Mucosa of descending colon (tissue), 1 donor: Measurements from ENCODE around the genes KIR2DL3, FCAR, TNNI3 and C19orf85.

DNA sequence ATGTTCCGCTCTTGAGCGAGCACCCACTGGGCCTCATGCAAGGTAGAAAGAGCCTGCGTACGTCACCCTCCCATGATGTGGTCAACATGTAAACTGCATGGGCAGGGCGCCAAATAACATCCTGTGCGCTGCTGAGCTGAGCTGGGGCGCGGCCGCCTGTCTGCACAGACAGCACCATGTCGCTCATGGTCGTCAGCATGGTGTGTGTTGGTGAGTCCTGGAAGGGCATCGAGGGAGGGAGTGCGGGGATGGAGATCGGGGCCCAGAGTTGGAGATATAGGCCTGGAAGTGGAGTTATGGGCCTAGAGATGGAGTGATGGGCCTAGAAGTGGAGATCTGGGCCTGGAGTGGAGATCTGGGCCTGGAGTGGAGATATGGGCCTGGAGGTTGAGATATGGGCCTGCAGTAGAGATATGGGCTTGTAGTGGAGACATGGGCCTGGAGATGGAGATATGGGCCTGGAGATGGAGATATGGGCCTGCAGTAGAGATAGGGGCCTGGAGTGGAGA lies at the start of gene KIR2DL3:
Gene KIR2DL3 (plus strand): TSS at position 144 of the 509 bp plus-strand sequence.
- PRO-cap = no peak

DNA sequence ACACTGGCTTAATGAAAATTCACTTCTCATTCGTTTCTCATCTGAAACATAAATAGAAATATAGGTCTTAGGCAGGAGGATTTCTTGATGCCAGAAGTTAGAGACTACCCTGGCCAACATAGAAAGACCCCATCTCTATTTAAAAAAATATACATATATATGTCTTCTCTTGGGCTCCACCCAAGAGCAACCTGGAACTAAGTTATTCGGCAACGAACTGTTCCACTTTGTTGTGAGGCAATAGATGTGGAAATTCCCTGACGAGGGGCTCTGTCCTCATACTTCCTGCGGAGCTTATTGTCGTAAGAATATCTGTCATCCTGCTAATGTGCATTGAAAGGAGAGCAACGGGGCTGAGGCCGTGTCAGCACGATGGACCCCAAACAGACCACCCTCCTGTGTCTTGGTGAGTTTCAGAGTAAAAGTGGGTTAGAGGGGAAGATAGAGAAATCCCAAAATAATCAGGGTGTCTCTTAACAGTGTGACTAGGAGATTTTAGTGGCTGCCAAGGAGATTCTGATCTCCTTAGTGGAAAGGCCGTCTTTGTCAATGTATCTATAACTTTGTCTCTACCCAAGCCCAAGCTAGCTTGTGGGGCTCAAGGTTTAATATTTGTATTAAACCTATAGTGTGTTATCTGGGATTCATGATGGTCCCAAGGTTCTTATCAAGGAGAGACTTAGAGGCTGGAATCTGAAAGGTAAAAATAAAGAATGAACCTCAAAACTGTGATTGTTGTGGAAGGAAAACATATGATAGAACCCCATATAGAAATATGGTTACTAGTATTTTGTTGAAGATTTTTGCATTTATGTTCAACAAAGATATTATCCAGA lies at the start of gene FCAR:
Gene FCAR (plus strand): TSS at position 318 of the 836 bp plus-strand sequence.
- PRO-cap = unidirectional peak, plus-strand start at position 333 of the sequence

DNA sequence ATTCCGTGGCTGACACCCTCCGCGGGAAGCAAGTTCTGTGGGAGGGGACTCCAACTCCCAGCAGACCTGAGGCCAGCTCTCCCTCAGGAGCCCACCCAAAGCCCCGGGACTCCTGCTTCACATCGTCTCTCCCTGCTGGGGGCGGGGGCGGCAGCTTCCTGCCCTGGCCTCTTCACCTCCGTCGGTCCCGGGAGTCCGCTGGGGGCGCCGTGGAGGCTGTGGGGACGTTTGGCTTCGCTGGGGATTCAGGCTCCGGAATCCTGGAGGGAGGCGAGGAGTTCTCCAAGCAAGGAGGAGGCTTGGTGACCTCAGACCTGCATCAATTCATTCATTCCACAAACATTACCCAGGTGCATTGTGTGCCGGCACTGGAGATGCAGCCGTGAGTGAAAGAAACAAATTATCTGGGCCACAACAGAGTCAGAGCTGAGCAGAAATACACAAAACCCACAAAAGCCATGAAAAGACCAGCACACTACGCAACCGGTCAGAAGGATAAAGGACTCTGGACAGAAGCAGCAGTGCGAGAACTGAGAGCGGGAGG lies 18.9 kb downstream of the EPS8L1 start:
- PRO-cap = no peak

DNA sequence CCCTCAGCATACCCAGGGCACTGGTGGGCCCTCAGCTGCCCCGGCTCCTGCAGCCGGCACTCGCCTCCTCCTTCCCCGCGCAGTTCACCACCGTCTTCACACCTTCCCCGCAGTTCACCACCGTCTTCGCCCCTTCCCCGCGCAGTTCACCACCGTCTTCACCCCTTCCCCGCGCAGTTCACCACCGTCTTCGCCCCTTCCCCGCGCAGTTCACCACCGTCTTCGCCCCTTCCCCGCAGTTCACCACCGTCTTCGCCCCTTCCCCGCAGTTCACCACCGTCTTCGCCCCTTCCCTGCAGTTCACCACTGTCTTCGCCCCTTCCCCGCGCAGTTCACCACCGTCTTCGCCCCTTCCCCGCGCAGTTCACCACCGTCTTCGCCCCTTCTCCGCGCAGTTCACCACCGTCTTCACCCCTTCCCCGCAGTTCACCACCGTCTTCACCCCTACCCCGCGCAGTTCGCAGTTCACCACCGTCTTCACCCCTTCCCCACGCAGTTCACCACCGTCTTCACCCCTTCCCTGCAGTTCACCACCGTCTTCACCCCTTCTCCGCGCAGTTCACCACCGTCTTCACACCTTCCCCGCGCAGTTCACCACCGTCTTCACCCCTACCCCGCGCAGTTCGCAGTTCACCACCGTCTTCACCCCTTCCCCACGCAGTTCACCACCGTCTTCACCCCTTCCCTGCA lies 20.6 kb downstream of the PPP1R12C start:
- PRO-cap = no peak

GRCh38 chr19:55098600-55099286 lies 18.7 kb downstream of the PPP1R12C start:
- PRO-cap = no peak

GRCh38 chr19:55157332-55158143 lies at the start of gene TNNI3:
Gene TNNI3 (minus strand): TSS chr19:55157732.
- PRO-cap = no peak

DNA sequence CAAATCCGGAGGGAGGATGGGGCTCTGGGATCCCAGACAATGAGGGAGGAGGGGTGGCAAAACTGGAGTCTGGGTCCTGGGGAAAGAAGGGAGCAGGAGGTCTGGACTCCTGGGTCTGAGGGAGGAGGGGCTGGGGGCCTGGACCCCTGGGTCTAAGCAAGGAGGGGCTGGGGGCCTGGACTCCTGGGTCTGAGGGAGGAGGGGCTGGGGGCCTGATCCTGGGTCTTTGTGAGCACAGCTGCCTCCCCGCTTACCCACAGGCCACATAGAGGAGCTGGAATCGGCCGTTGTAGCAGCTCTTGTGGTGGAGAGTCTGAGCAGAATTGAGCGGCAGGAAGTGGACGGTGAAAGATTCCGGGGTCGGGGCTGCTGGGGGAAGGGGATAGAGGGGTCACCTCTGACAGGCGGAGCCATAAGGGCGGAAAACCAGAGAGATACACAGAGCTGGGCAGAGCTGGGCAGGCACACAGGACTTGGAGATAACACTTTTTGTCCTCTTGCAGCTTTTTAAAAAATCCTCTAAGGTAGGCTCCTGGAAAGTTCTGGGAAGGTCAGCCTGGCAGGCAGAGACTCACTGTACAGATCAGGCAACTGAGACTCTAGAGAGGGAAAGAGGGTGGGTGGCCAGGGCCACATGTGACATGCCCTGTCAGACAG lies 2.2 kb upstream of the TNNI3 start:
- PRO-cap = no peak

GRCh38 chr19:55160499-55161175 lies 3.1 kb upstream of the TNNI3 start:
- PRO-cap = no peak

GRCh38 chr19:55242014-55242782 lies 13.6 kb upstream of the TMEM86B start:
- PRO-cap = no peak

GRCh38 chr19:55261641-55262188 lies 2.9 kb upstream of the PPP6R1 start:
- PRO-cap = no peak

- PRO-cap = no peak
Measured at GRCh38 chr19:55300671-55301548, 17.1 kb downstream of the BRSK1 start.

DNA sequence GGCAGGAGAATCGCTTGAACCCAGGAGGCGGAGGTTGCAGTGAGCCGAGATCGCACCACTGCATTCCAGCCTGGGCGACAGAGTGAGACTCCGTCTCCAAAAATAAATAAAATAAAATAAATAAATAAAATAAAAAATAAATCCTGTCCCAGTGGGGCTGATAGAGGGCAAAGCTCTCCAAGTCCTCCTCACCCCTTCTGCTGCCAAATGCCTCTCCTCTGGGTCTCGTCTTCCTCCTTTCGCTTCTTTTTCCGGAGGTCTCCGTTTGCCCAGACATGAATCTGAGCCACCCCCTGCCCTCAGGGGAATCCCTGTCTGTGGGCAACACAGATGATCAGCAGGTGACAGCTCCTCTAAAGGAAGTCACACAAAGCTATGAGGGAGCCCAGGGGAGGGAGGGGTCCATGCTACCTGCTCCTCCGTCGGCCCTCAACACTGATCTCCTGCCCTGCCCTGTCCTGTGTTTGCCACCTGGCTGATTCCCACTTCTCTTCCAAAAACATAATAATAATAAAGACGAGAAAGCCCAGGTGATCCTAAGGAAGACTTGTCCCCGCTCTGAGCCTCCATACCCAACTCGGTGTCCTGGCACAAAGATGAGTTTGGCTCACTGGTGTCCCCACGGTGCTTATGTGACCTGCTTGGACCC lies 466 bp downstream of the TMEM150B start:
- PRO-cap = no peak

- PRO-cap = unidirectional peak, minus-strand start at chr19:55353943; bidirectional peak, plus-strand start at chr19:55354428, minus-strand start at chr19:55354224
Measured at GRCh38 chr19:55353666-55354505, 633 bp downstream of the COX6B2 start.

GRCh38 chr19:55374127-55374886 lies 2.3 kb upstream of the TMEM190 start:
- PRO-cap = no peak

GRCh38 chr19:55401517-55402031 lies 6.0 kb downstream of the UBE2S start:
- PRO-cap = no peak

DNA sequence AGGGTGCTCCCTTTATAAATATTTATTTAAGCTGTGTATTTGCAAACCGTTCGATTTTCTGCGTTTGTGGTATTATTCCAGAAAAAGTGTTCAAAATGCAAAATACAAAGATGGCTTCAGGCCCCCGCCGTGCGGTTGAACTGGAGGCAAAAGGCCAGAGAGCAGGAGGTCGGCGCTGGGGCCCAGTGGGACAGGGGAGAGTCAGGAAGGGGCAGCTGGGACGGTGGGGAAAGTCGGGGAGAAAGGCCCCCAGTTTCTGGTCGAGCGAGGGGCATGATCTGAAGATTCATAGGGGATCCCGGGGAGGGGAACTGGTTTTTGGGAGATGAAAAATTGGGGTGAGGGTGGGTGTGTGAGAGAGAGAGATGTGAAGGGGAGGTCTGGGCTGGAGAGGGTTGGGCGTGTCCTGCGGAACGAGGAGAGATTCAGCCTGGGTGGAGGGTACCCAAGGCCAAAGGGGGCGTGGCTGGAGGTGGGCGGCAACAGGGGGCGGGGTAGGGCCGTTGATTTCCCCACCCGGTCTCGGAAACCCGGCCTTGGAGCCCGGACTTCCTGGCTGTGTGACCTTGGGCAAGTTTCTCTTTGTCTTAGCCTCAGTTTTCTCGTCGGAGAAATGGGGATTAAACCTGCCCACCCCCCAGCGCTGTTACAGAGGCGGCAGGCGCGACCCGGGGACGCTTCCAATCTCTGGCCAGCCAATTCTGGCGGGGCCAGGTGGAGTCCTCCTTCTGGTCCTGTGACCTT lies 594 bp downstream of the ISOC2 start:
- PRO-cap = bidirectional peak, plus-strand start at position 536 of the sequence, minus-strand start at position 397 of the sequence

DNA sequence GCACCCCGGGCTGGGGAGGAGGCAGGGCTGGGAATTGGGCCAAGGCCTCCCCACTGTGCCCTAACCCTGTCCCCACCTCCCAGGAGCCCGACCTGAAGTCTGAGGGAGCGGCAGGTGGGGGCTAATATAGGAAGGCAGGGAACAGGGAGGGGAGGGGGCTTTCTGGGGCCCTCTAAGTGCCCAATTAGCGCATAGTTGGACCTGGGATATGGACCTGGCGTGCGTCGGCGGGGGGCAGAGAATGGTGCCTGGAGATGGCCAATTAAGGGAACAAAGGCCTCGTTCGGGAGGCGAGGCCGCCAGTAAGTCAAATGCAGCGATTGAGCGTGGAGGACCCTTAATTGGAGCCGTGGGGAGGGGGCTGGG lies at the start of gene C19orf85:
Gene C19orf85 (minus strand): TSS at position 101 of the 366 bp plus-strand sequence.
- PRO-cap = no peak

GRCh38 chr19:55585591-55586411 lies 5.2 kb upstream of the ZNF579 start:
- PRO-cap = no peak

- PRO-cap = no peak
Measured at GRCh38 chr19:55646878-55647322, 1.1 kb upstream of the CCDC106 start.

DNA sequence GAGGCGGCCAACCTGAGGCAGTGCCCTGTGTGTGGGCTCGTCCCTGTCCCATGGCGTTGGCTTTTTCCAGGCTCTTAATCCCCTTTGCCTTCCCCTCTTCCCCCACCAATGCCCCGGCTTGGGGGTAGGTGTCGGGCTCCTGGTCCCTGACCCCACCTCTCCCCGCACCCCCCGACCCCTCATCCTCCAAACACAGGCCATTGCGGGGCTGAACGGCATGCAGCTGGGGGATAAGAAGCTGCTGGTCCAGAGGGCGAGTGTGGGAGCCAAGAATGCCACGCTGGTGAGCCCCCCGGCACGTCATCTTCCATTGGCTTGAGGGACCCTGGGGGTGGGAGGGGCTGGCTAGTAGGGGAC lies 6.2 kb upstream of the EPN1 start:
- PRO-cap = no peak